Metastatic Liver Carcinoma in the Adrenal Gland (tissue), 2 donors: ENCODE measurements around a stretch of chr15.

DNA sequence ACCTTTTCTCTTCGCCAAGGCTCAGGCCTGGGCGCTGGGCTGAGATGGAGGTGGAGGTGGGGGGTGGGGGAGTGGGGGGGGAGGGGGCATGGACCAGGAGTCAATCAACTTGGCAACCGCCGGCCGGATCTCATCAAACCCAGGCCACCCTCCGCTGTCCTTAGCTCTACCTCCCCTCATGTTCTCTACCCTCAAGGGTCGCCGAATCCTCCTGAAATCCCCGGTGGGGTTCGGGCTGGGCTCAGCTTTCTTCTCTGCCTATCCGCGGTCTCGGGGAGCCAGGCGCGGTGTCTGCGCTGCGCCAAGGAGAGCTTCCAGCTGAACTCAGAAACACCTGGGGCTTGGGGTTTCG is 2.6 kb downstream of the ONECUT1 start:
- PRO-cap, 2 experiments, result no peak in any of the 2 experiments

DNA sequence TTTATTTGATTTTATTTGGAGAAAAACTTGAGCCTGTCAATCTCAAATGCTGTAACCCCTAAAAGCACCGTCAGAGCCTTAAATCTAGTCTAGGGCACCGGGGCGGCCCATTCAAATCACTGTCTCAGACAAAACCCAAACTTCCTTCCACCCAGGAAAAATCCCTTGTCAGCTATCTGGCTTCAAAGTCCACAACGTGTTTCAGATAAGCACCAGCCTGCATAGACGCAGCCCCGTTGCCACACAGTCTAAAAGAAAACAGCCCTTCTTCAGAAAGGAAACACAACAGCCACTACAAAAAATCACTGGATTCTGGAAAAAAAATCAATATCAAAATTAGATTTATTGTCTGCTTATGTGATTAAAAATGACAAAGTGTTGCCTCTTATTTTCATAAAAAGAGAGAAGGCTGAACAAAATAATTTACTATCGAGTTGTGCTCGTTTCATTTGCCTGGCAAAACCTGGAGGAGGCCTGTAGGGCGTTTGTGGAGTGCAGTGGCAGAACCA is 9.8 kb upstream of the ONECUT1 start:
- PRO-cap, 2 experiments, result peak in 2 of 2 experiments; most common minus-strand start position 130 of the sequence (in 2)

GRCh38 chr15:52805124-52805562 is 15.0 kb upstream of the ONECUT1 start:
- PRO-cap, 2 experiments, result peak in 2 of 2 experiments; most common minus-strand start chr15:52805449 (in 2)

DNA sequence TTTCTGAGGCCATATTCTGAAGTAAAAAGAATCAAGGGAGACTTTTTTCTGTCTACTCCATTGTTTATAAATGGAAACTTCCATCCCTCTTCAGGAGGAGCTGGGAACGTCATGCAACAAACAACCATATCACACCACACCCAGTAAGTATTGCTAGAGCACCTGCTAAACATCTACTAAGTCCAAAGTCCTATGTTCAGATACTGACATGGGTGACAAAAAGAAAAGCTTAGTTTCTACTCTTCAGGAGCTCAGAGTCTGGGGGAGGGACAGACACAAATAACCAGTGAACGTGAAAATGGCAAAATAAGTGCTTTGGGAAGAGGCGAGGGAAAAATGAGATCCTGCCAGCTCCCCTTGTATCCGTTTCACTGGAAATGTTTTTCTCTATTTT is 324.9 kb upstream of the ONECUT1 start:
- PRO-cap, 2 experiments, result peak in 2 of 2 experiments; most common plus-strand start position 195 of the sequence (in 1)

GRCh38 chr15:54583681-54584220 is 605.5 kb downstream of the UNC13C start:
- PRO-cap, 2 experiments, result no peak in any of the 2 experiments

- PRO-cap, 2 experiments, result no peak in any of the 2 experiments
Observed at GRCh38 chr15:54820727-54821065, 376.0 kb downstream of the RSL24D1 start.

- PRO-cap, 2 experiments, result no peak in any of the 2 experiments
Observed at GRCh38 chr15:55179017-55179935, 17.5 kb downstream of the RSL24D1 start.

DNA sequence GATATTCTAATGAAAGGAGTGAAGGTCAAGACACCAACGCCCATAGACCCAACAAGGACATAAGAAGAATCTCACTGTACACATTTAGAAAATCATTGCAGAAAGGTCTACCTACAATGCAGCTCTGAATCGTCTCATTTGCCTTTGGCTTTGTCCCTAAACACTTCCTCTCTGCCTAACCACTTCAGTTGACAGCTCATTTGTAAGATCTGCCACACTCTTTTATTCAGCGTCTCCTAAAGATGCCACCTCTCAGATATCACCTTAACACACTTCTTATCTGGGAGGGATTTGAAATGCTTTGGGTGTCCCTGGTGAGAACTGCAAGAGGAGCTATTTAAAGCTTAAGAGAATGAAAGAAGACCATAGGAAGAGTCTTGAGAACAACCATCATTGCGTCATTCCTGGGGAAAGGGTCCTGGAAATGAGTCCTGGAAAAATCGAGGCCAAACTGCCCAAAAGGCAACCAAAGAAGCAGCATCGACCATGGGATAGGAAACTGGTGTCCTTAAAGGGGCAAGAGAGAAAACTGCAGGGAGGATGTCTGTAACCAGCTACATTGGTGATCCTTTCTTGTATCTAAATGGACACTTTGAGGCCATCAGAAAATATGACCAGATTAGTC is 38.6 kb downstream of the RAB27A start:
- PRO-cap, 2 experiments, result no peak in any of the 2 experiments

- PRO-cap, 2 experiments, result no peak in any of the 2 experiments
Observed at GRCh38 chr15:55254928-55255414, 34.6 kb downstream of the RAB27A start.

- PRO-cap, 2 experiments, result no peak in any of the 2 experiments
Observed at GRCh38 chr15:55258617-55259311, 30.8 kb downstream of the RAB27A start.

GRCh38 chr15:55270063-55270652 is 19.5 kb downstream of the RAB27A start:
- PRO-cap, 2 experiments, result no peak in any of the 2 experiments

- PRO-cap, 2 experiments, result no peak in any of the 2 experiments
Observed at GRCh38 chr15:55270653-55271642, 18.7 kb downstream of the RAB27A start.

DNA sequence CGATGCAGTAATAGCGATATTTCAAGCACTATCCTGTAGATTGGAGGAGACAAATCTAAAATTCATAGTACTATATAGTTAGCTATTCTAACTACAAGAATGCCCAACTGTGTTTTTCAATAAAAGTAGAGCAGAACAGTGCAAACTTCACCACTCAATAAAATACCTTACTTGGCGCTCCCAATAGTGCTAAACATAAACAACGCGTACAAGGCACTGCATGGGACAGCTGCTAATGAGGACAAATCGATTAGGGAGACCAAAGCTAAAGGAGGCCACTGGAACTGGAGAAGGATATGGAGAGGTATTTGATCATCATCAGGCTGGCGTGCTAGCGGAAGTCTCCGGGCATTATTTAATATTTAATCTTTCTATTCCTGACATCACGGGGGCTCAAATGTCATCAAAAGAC is 762 bp downstream of the CCPG1 start:
- PRO-cap, 2 experiments, result no peak in any of the 2 experiments

DNA sequence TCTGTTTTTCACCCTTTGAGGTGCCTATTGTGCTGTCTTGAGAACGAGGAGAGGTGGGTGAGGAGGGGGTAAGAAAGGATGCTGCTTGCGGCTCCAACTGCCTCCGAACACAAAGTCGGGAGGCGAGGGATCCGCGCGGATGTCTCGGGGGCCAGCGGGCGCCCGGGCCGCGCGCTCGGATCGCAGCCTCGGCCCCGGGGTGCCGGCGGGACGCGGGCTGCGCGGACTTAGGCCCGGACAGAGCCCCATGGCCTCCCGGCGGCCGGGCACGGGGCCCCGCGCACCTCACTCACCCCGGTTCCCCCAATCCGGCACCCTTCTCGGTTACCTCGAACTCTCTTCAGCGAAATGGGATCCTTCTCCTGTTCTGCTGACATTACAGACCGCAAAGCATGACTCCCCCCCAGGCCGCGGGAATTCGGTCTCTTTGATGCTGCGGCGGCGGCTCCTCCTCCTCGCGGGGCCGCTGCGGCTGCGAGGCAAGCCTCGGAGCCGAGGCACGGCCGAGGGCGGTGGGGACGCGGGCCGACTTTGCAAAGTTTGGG is 566 bp downstream of the PYGO1 start:
- PRO-cap, 2 experiments, result no peak in any of the 2 experiments

DNA sequence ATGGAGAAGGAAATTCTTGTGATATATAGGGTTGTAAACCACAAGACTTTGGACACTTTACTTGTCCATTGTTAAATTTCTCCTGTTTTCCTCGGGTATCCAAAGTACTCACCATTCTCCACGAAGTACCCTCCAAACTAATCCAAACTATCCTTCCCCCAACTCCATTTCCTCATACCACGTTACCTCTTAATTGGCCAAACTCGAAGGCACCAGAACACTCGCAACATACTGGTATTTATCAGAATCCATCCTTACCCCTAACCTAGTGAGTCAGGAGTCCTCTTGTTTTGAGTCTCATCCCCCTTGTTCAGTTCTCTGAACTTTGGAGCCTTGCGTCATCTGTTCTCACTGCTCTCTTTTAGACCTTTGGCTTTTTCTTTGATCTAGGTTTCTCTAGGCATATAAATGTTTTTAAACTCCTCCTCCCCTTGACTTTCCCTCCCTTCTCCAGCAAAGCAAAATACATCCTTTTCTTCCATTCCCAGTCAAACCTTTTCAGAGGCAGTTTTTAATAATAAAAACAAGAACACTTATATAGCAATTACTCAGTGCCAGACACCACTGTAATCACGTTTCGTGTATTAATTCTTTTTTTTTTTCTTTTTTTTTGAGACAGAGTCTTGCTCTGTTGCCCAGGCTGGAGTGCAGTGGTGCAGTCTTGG is 40.9 kb downstream of the NEDD4 start:
- PRO-cap, 2 experiments, result peak in 2 of 2 experiments; most common plus-strand start position 263 of the sequence (in 1); most common minus-strand start position 292 of the sequence (in 1)

GRCh38 chr15:56132849-56133630 is 110.6 kb downstream of the RFX7 start:
- PRO-cap, 2 experiments, result no peak in any of the 2 experiments

DNA sequence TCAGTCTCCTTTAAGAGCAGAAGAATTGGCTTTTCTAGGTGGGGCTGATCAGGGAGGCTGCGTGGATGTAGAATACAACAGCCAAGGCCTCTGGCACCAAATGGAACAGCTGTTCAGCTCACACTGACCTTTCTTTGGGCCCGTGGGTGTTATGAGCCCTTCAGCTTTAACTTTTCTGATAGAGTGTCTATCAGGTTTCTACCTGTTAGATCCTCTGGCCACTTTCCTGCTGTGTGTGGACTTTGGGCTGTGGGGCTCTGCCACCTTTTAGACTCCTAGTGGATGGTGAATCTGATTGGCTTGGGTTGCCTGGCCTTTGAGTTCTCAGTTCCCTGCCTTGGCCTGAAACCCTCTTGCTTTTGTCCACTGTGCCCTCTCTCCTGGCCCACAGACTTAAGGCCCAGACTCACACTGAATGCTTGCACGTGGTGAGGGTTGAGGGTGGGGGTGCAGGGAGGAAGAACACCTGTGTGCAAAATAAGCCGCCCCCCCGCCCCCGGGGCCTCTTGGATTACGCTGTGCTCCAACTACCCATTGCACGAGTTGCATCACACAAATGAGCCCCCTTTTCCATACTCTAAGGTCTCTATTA is 1.3 kb upstream of the RFX7 start:
- PRO-cap, 2 experiments, result peak in 2 of 2 experiments; most common plus-strand start position 327 of the sequence (in 1); most common minus-strand start position 216 of the sequence (in 2)

GRCh38 chr15:57284623-57285121 is 91.6 kb upstream of the CGNL1 start:
- PRO-cap, 2 experiments, result no peak in any of the 2 experiments

GRCh38 chr15:57306712-57307346 is 69.5 kb upstream of the CGNL1 start:
- PRO-cap, 2 experiments, result no peak in any of the 2 experiments

DNA sequence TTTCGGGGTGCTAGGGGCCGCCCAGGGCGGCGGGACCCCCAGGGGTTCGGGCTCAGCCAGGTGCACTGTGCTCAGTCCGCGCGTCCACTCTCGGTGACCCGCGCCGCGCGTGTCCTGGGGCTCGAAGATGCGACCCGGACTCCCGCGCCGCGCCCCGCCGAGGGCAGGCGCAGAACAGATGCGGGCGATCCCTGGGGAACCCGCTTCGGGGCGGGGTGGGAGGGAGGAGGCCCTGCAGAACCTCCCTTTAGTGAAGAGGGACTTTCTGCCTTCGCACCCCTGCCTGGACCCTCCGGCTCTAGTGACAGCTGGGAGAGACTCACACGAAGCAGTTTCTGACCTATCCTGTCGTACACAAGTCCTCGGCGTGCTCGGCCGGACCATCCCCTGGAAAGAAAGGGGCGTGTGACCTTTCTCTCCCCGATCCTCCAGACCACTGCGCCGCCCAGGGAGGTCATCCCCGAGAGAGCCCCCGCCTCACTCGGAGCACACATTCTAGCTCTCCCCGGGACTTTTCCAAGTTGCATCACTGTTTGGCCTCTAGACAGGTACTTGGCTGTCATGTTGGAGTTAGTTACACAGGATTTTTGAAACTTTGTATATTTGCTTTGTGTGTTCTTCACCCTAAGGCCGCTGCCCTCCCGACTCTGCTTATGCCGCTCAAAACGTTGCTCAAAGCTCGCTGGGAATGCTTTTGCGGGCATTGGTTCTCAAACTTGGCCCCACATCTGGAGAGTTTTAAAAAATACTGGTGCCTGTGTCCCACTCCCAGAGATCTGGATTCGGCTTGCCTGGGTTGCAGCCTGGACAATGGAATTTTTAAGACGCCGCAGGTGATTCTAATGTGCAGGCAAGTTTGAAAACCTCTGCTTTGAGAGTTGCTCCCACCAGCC is 559 bp downstream of the CGNL1 start:
- PRO-cap, 2 experiments, result peak in 2 of 2 experiments; most common plus-strand start position 600 of the sequence (in 1); most common minus-strand start position 428 of the sequence (in 1)